Endometrial microvascular endothelial cells (primary cell): ENCODE results near the genes ROBO4, CCDC15, FEZ1, STT3A, PATE1 and RPUSD4.

DNA sequence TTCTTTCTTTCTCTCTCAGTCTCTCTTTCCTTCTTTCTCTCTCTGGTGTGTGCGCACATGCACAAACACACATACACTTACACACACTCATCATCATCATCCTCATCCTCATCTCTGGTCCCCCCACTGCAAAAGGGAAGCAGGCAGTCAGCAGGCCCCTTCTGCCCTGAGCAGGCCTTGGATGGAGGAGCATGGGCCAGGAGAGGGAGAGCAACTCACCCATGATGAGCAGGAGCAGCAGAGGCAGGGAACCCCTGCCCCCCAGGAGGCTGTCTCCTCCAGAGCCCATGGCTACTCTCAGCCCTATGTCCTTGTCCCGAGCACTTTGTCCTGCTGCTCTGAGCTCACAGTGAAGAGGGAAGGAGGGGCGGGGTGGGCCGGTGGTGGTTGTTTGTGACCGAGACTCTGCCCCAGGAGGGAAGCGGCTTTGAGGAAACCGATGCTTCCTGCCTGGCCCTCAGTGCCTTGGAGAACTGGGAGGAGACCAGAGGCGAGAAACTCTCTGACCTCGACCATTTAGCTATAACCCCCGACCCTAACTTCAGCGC lies at the start of gene ROBO4:
ROBO4 (minus strand) TSS at position 359 of the 548 bp plus-strand sequence.
- RAMPAGE, long total RNA, result start-site peak on the minus strand centred at position 327 of the sequence, 81 bp wide, 1,330 and 1,925 reads in 2 replicates

DNA sequence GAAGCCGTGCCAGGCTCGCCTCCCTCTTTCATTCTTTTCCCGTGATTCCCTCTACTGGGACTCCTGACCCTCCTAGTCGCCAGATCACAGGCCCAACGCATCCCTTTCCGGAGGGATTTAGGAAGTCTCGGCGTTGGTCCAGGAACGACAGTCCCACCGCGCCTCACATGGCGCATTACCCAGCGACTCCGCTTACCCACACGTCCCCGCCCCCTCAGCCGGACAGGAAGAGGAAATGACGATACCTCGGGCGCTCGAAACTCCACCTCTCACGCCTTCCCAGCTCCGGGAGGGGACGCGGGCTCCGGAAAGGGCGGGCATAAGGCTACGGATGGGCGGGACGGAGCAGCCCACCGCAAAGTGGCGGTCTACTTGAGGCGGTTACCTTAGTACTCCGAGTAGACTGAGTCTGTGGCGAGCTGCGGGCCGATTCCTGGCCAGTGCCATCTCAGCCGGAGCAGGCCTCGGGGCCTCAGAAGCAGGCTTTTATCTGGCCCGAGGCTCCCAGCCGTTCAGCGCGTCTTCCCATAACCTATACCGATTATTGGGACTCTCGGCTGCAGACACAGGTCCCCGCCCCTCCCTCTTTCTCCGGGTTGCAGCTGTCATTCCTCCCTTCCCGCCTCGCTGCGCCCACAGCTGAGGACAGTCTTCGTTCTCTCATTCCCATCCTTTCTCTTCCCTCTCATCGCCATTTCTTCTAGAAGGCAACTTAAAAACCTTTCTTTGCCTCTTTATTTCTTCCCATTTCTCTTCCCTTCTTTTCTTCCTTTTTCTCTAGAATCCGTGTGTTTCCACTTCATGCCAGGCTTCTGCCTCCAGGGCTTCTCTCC lies at the start of gene CCDC15:
CCDC15 (plus strand) TSS at position 401 of the 833 bp plus-strand sequence.
- RAMPAGE, long total RNA, result start-site peak on the plus strand centred at position 366 of the sequence, 73 bp wide, 67 and 102 reads in 2 replicates

- RAMPAGE, long total RNA, result no peak
Measured at GRCh38 chr11:125262877-125263926, 98.7 kb downstream of the PKNOX2 start.

DNA sequence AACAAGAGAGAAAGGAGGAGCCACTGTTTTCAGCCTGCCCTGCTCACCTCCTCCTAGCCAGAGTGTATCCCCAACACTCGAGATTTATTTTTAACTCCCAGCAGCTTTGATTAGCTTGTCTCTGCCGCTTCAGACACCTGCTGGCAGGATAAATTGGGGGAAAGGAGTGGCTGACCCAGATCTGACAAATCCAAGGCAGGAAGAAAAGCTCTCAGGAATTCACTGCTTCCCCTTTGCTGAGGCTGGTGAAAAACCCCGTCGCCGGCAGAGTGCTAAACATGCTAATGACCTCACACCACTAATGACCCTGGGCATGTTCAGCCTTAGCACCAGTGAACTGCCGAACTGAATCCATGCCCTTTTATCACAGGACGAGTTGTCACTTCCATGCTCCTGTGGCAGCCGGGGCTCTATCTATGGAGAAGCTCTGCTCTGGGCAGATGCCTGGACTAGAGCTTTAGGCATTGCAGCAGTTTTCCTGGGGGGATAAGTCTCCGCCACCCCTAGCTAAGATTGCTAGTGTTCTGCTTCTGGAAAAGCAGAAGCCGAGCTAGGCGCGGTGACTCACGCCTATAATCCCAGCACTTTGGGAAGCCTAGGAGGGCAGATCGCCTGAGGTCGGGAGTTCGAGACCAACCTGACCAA lies 52.2 kb downstream of the FEZ1 start:
- RAMPAGE, long total RNA, result no peak

GRCh38 chr11:125451355-125451927 lies 44.6 kb downstream of the FEZ1 start:
- RAMPAGE, long total RNA, result no peak

DNA sequence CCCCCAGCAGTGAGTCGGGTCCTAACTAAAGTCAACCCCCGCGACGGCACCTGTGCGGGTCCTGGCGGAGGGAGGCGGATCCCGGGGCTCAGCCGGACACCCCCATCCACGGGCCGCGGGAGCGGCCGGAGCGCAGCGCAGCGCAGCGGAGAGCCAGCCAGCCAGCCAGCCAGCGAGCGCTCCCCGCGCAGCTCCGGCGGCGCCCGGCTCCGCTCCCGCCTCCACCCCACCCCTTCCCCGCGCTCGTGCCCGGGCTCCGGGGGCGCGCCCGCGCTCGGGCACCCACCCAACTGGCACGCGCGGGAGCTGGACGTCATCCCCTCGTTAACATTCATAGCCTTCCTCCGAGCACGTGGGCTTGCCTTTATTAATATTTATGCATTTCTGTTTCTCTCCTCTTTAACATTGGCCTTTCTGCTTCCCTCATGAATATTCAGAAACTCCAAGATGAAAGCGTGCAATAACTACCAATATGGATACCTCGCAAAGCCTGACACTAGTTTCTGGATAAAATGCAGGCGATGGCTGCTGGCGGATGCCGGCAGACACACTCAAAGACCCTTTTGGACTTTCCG lies at the start of gene FEZ1:
FEZ1 (minus strand) TSS at position 195 of the 575 bp plus-strand sequence.
- RAMPAGE, long total RNA, result start-site peak on the minus strand centred at position 168 of the sequence, 62 bp wide, 83 and 45 reads in 2 replicates

GRCh38 chr11:125564586-125564815 lies 4.8 kb upstream of the EI24 start:
- RAMPAGE, long total RNA, result no peak

DNA sequence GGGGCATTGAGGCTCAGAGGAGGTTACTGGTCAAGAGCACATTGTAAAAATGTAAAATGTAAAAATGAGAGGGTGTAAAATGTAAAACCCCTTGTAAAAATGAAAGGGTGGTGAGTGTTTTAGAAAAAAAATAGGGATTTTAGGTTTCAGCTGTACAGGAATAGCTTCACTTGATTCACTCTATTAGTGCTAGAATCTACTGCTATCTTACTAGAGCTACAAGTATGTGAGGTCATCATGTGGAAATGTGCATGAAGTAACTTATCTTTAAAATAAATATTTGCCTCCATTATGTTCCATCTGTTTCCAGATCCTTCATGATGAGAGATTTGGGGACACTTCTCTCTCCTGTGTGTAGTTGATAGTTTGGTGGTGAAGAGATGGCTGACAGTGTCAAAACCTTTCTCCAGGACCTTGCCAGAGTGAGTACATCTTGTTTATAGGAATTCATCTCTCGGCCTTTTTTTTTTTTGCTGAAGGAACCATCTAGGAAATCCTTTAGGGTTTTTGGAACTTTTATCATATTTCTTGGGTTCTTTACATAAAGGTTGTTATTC lies 2.9 kb downstream of the EI24 start:
- RAMPAGE, long total RNA, result no peak

DNA sequence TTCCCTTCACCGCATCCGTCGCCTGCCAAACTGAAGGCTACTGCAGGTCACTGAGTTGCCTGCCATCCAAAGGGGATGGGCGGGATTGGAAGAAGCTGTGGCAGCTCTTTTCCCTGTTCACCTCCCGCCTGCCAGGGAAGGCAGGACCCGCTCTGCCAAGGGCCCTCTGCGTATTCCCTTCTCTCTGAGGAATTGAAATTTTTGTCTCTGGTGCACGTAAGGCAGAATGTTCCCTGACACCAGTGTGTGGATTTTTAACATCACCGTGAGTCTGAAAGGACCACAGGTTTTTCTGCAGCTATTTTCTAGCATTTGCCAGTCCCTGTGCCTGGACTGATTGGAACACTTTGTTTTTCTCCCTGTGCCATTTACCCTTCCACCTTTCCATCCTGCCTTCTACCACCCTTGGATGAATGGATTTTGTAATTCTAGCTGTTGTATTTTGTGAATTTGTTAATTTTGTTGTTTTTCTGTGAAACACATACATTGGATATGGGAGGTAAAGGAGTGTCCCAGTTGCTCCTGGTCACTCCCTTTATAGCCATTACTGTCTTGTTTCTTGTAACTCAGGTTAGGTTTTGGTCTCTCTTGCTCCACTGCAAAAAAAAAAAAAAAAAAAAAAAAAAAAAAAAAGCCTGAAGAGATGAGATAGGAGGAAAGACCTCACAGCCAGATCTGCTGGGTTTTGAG lies 8.9 kb upstream of the STT3A start:
- RAMPAGE, long total RNA, result no peak

DNA sequence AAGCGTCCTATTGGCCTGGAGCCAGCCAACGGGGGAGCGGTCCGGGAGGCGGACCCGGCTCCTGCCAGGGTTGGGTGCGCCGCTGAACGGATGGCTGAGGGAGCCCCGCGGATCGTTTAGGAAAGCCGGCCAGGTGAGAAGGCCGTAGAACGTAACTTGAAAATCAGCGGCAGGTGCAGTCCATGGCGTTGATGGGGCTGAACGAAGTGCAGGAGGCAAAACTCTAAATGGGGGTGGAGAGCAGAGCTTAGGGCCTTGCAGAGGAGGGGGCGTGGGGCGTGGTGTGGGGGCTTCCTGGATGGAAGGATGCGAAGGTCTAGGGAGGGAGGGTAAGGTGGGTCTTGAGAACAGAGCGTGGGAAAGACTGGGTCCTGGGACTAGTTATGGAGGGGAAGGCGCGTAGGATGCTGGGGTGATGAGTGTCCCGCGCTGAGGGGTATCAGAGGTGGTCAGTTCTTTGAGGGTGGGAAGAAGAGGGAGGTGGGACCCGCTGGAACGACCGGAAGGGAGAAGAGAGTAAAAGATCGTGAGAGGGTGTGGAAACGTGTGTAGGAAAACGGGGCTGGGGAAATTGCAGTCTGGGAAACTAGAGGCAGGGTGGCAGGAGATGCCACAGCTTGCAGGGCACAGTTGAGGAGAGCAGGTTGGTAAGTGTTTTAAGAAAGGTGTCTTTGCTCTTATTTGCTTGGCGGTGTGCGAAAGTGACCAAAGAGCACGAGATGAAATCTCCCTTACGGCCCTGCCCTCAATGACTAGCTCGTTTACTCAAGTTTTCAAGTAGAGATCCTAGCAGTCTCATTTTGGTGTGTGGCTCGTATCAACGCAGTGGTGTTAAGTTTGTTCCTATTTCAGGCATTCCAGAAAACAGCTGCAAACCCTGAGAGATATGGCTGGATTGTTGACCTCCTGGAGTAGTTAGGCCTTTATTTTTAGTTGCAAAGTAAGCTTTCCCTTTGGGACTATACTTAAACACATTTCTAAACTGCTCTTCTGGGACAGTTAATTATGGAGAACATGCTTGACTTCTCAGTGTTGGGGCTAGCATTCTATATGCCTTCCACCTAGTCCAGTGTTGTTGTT lies at the start of gene STT3A:
STT3A (plus strand) TSS at position 67 of the 1,080 bp plus-strand sequence.
- RAMPAGE, long total RNA, result start-site peak on the plus strand centred at position 90 of the sequence, 59 bp wide, 2,132 and 1,909 reads in 2 replicates

DNA sequence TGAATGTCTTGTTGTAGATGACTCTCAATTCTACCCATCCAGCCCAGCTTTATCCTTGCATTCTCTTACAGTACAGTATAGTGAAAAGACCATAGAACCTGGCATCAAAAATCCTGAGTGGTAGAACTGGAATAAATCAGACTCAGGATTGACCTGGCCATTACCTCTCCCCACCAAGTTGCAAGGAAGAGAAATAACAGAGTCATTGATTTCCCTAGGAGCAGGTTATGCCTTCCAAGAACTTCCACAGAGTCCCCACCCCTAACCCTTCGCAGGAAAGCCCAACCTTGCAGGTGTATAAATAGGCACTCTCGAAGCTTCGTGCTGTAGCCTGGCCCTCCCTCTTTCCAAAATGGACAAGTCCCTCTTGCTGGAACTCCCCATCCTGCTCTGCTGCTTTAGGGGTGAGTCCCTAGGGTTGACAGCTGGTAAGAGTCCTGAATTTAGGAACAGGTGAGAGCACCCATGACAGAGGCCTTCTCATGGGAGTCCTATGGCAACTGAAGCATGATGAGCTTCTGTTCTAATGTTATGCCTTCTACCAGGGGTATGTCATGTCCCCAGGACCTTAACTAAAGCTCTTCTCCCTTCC lies at the start of gene PATE1:
PATE1 (plus strand) TSS at position 327 of the 592 bp plus-strand sequence.
- RAMPAGE, long total RNA, result no peak

GRCh38 chr11:126113366-126114090 lies 50.9 kb upstream of the CDON start:
- RAMPAGE, long total RNA, result no peak

- RAMPAGE, long total RNA, result no peak
Measured at GRCh38 chr11:126115756-126116450, 53.2 kb upstream of the CDON start.

GRCh38 chr11:126148276-126148807 lies 63.1 kb downstream of the RPUSD4 start:
- RAMPAGE, long total RNA, result no peak

DNA sequence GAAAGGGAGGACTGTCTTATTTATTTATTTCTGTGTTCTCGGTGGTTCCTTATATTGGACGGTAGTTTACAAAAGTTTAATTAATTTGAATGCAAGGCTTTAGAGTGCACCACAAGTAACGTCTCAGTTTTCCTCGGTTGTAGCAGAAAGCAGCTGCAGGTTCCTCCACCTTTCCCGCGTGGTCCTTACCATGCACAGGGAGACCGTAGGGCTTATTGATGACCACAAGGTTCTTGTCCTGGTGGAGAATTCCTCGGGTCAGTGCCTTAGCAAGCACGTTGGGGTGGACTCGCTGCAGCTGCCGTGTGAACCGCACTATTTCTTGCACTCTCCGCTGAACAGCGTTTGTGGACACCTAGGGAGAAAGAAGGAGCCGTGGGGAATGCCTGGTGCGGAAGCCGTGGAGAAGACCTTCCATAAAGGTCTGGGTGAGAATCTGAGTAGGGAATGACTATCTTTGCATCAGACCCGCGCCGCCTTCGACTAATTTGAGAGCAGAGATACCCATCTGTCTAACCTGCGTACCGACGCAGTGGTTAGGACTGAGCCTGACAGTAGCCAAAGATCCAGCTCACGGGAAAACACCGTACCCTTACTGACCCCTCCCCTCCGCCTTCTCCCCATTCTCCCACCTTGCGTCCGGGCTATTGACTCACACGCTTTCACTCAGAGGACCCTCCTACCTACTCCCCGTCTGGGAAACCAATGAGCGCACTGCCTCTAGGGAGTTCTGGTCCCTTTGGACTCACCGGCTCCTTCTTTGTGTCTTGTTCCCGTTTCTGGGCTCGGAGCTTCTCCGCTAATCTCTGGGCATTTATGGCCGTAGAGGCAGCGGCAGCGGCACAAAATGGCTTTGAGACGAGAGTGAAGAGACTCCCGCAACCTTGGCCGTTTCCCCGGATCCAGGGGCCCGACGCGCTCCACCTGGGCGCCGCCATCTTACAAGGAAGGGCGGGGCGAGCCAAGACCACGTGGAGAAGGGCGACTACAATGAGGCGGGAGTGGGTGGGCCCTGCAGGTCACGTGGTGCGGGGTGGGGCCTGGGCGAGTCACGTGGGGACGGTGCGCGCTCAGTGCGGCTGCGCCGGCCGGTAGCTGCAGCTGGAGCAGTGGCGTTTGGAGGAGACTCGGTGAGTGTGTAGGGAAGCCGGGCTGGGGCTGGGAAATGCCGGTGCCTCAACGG lies at the start of gene RPUSD4:
RPUSD4 (minus strand) TSS at position 950 of the 1,183 bp plus-strand sequence.
- RAMPAGE, long total RNA, result start-site peak on the plus strand centred at position 1,086 of the sequence, 38 bp wide, 235 and 366 reads in 2 replicates

GRCh38 chr11:126282698-126282968 lies 260 bp upstream of the TIRAP start:
- RAMPAGE, long total RNA, result no peak

- RAMPAGE, long total RNA, result no peak
Measured at GRCh38 chr11:126317625-126318607, 14.1 kb downstream of the DCPS start.

GRCh38 chr11:126326942-126328228 lies 23.5 kb downstream of the DCPS start:
- RAMPAGE, long total RNA, result no peak

DNA sequence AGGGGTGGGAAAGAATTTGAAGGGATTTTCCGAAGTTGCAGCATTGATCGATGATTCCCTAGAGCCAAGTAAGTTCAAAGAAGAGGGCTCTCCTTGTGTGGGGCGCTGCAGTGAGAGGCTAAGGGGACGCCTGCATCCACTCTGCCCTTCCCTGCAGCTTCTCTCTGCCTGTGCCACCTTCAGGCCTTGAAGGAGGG lies 16.0 kb upstream of the ST3GAL4 start:
- RAMPAGE, long total RNA, result no peak

DNA sequence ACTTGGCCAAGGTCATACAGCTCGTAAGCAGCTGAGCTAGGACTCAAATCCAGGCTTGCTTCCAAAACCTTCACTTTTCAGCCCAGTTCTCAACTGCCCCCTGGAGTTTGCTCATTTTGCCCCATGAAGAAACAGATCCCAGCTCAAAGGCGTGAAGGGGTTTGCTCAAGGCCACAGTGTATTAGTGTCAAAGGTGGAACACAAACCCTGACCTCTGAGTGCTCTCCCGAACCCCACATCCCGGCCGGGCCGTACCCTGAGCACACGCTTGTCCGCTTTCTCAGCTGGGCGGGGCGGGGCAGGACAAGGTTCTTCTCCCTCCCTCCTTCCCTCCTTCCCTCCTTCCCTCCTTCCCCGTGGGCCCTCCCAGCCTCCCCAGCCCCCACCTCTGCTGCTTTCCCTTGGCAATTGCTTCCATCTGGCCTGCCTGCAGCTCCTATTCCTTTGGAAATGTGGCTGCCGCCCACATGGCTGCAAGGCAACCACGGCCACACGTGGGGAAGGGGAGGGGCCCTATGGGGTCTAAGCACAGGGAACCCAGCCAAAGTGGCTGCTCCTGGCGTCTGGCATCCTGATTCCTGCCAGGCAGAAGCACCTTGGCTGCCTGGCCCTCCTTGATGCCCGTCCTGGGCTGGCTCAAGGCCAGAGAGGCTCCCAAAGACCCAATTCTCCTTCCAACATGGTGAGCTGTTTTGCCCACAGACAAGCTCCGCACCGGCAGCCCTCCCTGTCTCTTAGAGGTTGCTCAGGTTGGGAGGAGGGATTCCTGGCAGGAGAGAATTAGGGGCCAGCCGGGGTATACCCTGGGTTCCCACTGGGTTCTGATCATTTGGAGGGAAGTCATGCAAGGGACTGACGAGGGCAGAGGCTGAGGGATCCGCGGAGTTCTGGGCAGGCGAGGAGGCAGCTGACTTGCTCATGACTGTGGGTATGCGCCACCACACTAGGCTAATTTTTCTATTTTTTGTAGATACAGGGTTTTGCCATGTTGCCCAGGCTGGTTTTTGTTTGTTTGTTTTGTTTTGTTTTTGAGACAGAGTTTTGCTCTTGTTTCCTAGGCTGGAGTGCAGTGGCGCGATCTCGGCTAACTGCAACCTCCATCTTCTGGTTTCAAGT lies 4.3 kb downstream of the ST3GAL4 start:
- RAMPAGE, long total RNA, result no peak